ENCODE data around the gene CD1B.

DNA sequence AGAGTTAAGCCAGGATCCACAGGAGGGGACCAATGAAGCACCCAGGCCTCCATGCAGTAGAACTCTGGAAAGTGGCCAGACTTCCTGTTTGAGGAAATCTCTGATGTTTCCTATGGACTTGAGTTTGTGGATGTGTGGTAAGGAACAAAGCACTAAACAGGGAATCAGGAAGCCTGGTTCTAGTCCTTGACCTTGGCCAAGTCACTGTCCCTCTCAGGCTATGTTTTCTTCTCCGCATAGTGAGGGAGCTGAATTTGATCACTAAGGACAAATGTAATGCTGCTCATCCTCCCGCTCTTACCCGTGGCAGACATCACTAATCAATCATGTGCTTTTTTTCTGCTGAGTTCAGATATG is 10.1 kb downstream of the SH2D2A start:
- PRO-cap, result no peak
- RAMPAGE, long total RNA, 4 experiments, result no peak in any of the 4 experiments

- PRO-cap, result unidirectional peak, plus-strand start at chr1:156815671
- RAMPAGE, long total RNA, 4 experiments, result no peak in any of the 4 experiments
These were observed 1.5 kb downstream of the SH2D2A start for GRCh38 chr1:156814847-156815786.

- PRO-cap, result no peak
- RAMPAGE, long total RNA, 4 experiments, result no peak in any of the 4 experiments
These were observed 7.0 kb upstream of the LRRC71 start for GRCh38 chr1:156913211-156914094.

GRCh38 chr1:156973279-156974393 is 53.2 kb downstream of the LRRC71 start:
- PRO-cap, result no peak
- RAMPAGE, long total RNA, 4 experiments, result no peak in any of the 4 experiments

DNA sequence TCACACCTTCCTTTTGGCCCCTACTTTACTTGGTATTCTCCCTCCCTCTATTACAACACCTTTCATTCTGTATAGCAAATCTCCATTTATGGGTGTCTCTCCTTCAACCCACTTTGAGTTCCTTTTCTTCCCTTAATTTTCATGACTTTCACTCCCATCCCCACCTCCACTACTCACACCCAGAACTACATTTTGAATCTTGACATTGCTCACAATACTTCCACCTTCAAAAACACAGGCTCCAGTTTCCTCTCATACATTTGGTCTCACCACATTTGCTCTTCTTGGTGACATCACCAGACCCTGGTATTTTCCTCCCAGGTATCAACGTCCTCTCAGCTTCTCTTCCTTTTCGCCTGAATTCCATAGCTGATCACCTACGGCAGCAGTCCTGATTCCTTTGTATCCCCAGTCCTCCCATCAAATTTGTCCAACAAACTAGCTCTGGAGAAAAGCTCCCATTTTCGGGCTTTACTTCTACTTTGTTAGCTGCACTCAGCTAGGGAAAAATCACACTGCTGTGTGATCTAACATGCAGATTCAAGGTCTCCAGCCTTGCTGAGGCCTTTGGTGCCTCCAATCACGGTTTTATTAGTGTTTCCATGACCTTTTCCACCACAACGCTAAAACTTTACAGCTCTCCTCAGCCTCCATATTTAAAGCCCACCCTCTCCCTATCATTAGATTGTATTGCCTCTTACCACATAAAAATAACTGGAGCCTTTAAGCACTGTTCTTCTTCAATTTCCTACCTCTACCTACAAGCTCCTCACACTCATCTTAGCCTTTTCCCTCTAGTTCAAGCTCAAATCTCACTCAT is 31.8 kb downstream of the ARHGEF11 start:
- PRO-cap, result no peak
- RAMPAGE, long total RNA, 4 experiments, result no peak in any of the 4 experiments

- PRO-cap, result unidirectional peak, plus-strand start at chr1:157026149
- RAMPAGE, long total RNA, 4 experiments, result no peak in any of the 4 experiments
These were observed 19.6 kb downstream of the ARHGEF11 start for GRCh38 chr1:157025950-157026421.

DNA sequence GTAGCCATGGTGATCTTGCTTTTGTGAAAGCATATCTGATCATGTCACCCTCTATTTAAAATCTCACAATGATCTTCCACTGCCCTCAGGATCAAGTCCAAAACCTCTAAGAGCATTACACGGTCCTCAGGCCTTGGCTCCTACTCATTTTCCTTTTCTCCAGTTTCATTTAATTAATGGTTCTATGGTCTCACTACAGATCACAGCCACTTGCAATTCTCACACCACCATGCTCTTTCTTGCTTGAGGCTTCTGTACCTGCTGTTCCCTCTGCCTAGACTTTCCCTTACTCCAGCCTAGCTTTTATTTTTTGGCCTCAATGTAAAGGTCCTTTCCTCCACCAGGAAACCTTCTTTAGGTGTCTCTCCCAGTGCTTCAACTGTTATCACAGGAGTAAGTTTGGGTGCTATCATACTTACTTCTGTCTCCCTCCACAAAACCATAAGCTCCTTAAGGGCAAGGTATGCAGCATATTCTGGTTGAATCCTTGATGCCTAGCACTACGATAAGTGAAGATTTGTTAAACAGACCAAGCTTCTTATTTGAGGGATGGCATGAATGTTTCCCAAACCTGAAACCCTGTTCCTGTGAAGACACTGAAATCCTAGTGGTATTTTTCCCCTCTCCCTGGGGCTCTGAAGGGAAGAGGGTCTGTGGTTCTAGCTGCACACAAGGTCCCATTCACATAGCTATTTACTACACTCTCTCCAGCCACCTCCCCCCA is 11.9 kb downstream of the ARHGEF11 start:
- PRO-cap, result no peak
- RAMPAGE, long total RNA, 4 experiments, result no peak in any of the 4 experiments

DNA sequence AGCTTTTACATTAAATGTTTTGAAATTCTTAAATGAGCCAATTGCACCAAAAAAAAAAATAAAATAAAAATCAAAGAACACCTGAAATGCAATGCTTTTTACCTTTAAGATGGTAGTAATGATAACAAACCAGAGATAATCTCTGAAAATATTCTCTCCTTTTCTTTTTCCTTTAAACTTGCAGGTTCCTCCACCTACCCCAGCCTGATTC is 606 bp downstream of the ARHGEF11 start:
- PRO-cap, result no peak
- RAMPAGE, long total RNA, 4 experiments, result no peak in any of the 4 experiments

DNA sequence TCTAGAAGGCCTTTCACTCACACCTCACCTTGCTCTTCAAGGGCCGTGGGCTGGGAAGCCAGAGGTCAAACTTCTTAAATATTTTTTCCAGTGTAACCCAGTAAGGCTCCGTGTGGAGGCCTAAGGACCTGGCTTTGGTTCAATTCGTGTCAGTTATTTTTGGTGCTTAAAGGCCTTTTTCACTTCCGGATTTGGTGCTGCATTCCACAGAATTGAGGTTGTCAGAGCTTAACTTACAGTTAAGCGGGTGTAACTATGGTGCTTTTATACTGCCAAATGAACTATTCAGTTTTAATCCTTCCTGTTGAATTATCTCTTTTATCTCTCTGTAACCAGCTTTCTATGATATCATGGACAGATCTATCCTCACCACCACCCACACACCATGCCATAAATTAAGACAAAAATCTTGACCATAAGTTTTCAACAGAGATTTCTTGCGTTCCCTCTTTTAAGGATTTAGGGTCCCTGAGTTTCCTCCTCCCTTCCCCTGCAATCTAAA is 10.2 kb upstream of the ETV3 start:
- PRO-cap, result no peak
- RAMPAGE, long total RNA, 4 experiments, result no peak in any of the 4 experiments

DNA sequence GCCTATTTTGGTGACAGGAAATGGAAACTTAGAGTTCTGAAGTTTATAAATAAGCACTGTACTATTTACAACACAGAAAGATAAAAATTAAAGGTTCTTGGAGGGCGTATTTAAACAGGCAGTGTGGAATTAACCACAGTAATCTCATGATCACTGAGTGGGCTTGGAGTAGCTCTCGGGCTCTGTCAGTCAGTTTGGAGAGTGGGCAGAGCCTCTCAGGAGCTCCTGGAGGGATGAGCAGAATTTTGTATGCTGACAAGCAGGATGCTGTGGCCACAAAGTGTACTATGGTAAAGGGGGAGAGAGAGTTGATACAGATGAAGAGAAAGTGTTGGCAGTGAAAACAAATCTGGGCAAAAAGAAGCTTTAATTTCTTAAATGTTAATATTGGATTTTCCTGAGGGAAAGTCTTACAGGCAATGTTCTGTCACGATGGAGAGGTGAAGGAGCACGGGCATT is 10.3 kb upstream of the FCRL5 start:
- PRO-cap, result no peak
- RAMPAGE, long total RNA, 4 experiments, result no peak in any of the 4 experiments

DNA sequence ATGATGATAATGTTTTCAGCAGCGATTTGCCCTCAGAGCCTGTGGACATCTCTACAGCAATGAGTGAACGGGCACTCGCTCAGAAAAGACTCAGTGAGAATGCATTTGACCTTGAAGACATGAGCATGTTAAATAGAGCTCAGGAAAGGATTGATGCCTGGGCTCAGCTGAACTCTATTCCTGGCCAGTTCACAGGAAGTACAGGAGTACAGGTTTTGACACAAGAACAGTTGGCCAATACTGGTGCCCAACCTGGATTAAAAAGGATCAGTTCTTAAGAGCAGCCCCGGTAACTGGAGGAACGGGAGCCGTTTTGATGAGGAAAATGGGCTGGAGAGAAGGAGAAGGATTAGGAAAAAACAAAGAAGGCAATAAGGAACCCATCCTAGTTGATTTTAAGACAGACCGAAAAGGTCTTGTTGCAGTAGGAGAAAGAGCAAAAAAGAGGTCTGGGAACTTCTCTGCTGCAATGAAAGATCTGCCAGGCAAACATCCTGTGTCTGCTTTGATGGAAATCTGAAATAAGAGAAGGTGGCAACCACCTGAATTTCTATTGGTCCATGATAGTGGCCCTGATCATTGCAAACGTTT is 9.3 kb upstream of the FCRL3 start:
- PRO-cap, result no peak
- RAMPAGE, long total RNA, 4 experiments, result start-site peak on the plus strand in 4 of 4 experiments, centred at positions 328 to 368 of the sequence, 6 to 16 reads per replicate

DNA sequence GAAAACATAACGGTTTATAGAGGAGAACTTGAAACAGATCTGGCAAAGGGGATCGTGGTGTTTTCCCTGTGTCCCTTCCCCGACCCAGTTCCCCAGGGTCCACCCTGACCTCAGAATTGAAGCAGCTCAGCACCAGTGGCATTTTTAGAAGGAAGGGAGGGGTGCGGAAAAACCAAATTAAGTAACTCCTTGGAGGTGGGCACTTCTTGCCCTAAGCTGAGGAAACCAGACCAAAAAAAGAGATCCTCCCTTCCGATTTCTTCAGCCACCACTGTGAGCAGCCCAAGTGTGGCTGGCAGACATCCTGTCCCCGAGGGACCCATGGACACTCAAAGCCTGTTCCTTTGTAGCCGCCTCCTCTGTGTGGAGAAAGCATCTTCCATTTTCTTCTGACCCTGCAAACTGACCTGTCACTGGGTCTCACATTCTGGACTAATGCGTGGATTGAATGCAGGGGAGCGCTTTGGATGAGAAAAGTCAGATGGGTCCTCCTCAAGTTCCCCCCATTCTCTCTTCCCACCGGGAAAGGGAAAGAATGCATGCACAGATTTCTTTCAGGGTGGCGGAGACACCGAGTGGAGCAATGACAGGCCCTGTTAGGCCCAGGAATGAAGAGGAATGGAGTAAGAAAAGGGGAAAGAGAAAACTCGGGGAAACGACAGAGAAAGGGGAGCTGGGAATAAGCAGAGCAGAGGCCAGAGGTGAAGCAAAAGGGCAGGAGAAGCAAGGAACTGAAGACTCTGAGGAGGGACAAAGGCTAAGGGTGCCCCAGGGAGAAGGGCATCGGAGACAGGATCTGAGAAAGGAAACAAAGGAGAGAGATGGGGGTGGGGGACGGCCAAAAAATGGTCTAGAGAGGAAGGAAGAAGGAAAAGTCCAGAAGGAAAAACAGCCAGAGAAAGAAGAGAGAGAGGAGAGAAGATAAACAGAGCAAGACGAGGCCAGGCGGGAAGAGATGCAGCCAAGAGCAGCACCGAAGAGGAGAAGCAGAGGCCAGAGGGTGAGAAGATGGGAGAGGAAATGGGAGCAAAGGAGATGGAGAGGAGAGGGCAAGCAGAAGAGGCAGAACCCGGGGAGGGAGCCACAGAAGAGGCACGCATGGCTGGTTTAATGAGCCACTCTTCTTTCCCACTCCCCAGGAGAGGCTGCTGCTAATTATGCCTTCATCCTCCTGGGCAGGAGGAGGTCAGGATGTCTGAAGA is 31.6 kb downstream of the KIRREL1 start:
- PRO-cap, result no peak
- RAMPAGE, long total RNA, 4 experiments, result no peak in any of the 4 experiments

DNA sequence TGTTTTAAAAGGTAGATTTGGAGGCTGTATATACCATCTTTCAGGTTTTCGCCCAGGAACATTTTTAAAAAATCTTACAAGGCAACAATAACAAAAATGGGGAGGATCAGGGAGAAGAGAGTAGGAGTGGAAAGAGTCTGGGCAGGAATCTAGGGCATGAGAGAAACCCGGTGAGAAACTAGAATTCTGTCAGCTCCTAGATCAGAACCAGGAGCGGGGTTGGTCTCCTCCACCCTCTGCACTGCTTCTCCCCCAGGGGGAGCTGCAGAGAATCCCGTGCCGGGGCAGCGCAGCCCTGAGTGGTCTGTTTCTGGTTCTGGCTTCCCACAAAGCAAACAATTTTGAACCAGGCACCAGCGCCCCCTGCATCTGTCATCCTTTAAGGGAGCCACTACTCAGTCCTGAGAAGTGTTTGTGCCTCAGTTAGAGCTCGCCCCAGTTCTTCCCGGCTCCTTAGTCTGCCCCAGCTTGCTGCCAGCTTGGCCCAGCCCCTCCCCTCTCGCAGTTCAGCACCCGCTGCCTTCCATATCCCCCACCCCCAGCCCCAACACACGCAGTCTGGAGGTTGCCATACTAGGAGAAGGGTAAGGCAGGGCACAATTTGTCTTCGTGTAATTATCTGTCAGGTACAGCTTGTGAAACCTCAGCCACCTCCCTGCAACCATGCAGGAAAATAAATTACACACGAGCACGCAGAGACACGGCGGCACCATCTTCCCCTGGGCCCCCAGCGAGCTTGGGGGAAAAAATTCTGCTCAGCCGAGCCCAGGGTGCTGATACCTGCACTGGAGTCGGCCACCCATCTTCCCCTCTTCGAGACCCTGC is 10.2 kb downstream of the SMIM42 start:
- PRO-cap, result no peak
- RAMPAGE, long total RNA, 4 experiments, result no peak in any of the 4 experiments

DNA sequence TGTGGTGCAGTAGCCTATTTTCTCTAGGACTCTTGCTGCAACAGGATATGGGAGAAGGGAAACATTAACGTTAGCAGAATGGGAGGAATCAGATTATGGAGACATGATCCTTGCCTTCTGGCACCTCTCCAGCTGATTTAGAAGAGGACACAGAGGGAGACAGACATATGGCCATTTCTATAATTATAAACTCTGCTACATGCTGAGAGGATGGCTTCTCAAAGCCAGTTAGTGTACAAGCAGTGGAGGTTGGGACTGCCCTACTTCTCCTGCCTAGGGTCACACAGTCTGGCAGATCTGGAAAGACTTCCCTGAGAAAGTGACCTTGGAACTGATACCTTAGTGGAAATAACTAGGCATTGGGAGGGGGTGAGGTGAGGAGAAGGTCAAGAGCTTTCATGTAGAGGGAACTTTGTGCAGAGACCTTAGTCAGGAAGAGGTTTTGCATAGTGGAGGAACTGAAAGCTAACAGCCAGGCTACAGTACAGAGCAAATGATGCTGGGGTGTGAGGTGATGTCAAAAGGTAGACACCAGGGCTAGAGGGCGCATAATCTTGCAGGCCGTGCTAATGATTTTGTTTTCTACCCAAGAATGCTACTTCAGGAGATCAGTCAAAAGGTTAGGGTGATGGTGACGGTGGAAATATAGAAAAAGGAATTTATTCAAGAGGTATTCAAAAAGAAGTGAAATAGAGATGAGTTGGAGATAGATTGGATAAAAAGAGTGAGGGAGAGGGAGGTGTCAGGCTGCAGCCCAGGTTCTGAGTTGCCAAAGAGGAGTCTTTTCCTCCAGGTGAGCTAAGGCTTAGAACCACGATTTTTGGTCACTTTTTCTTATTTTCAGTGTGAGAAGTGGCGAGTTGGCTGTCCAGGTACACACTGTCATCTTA is 1.1 kb upstream of the CD1D start:
- PRO-cap, result unidirectional peak, plus-strand start at position 549 of the sequence
- RAMPAGE, long total RNA, 4 experiments, result no peak in any of the 4 experiments

GRCh38 chr1:158285580-158286511 is 3.9 kb upstream of the CD1C start:
- PRO-cap, result no peak
- RAMPAGE, long total RNA, 4 experiments, result no peak in any of the 4 experiments

GRCh38 chr1:158331431-158331876 is at the start of gene CD1B:
TSS of gene CD1B (minus strand) at chr1:158331531.
- PRO-cap, result no peak
- RAMPAGE, long total RNA, 4 experiments, result no peak in any of the 4 experiments

GRCh38 chr1:159188101-159188800 is 16.4 kb upstream of the ACKR1 start:
- PRO-cap, result no peak
- RAMPAGE, long total RNA, 4 experiments, result no peak in any of the 4 experiments

GRCh38 chr1:159196684-159197781 is 7.6 kb upstream of the ACKR1 start:
- PRO-cap, result no peak
- RAMPAGE, long total RNA, 4 experiments, result no peak in any of the 4 experiments

DNA sequence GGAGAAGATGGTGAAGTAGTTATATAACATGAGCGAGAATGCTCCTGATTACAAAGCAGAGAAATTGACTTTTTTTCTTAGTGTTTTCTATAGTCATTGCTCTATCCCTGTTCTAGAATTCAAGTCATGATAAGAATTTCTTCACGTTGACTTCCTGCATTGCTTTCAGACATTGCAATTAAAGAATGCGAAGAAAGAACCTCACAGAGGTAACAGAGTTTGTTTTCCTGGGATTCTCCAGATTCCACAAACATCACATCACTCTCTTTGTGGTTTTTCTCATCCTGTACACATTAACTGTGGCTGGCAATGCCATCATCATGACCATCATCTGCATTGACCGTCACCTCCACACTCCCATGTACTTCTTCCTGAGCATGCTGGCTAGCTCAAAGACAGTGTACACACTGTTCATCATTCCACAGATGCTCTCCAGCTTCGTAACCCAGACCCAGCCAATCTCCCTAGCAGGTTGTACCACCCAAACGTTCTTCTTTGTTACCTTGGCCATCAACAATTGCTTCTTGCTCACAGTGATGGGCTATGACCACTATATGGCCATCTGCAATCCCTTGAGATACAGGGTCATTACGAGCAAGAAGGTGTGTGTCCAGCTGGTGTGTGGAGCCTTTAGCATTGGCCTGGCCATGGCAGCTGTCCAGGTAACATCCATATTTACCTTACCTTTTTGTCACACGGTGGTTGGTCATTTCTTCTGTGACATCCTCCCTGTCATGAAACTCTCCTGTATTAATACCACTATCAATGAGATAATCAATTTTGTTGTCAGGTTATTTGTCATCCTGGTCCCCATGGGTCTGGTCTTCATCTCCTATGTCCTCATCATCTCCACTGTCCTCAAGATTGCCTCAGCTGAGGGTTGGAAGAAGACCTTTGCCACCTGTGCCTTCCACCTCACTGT is 10.7 kb downstream of the APCS start:
- PRO-cap, result no peak
- RAMPAGE, long total RNA, 4 experiments, result no peak in any of the 4 experiments

GRCh38 chr1:159711977-159713256 is 2.0 kb downstream of the CRP start:
- PRO-cap, result no peak
- RAMPAGE, long total RNA, 4 experiments, result no peak in any of the 4 experiments

Measured in esophagus squamous epithelium (tissue), 4 donors.